B cell (primary cell): ENCODE results near the gene SAMM50.

GRCh38 chr22:43086196-43086659 lies 3.0 kb downstream of the TTLL1 start:
- PRO-cap, result no peak
- CAGE, long polyA plus RNA, result no peak

DNA sequence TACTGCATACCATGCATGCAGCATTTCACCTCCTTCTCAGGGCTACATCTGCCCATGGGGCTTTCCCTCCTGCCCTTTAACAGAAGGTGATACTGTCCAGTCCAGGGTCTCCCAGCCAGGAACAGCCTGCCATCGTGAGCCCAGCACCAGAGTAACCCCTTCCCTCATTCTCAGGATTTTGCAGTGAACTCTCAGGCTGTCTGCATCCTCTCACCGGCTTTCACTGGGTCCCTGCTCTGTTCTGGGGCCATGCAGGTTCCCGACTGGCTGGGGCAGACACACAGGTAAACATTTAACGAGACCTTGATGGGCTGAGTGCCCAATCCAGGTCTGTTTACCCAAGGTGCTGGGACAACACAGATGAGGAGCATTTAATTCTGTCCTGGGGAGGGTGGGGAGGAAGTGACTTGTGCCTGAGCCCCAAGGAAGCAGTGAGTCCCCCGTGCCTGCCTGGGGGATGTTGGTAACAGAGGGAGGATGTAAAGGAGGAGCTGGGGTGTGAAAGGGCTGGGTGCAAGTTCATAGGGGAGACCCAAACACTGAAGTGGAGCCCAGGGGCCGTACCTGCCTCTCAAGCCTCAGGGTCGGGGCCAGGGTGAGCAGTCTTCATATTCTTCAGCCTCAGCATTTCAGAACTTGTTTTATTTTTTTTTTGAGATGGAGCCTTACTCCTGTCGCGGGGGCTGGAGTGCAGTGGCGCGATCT lies 4.4 kb downstream of the BIK start:
- PRO-cap, result no peak
- CAGE, long polyA plus RNA, result no peak

GRCh38 chr22:43128143-43128597 lies 15.0 kb downstream of the MCAT start:
- PRO-cap, result no peak
- CAGE, long polyA plus RNA, result no peak

DNA sequence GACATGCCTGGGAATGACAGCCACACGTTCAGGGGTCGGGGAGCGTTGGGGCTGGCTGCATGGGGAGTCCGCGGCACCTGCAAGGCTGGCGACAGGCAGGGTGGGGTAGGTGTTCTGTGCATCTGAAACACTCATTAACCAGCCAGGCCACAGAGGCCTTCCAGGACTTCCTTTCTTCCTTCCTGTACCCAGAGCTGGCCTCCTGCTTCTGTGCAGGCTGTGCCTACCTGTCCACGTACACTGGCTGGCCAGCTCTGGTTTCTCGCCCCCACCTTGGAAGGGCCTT lies 16.0 kb downstream of the TTLL12 start:
- PRO-cap, result no peak
- CAGE, long polyA plus RNA, result no peak

- PRO-cap, result no peak
- CAGE, long polyA plus RNA, result no peak
These were observed 12.8 kb downstream of the TTLL12 start for GRCh38 chr22:43174011-43174651.

- PRO-cap, result no peak
- CAGE, long polyA plus RNA, result no peak
These were observed 27.0 kb upstream of the TTLL12 start for GRCh38 chr22:43213855-43214336.

DNA sequence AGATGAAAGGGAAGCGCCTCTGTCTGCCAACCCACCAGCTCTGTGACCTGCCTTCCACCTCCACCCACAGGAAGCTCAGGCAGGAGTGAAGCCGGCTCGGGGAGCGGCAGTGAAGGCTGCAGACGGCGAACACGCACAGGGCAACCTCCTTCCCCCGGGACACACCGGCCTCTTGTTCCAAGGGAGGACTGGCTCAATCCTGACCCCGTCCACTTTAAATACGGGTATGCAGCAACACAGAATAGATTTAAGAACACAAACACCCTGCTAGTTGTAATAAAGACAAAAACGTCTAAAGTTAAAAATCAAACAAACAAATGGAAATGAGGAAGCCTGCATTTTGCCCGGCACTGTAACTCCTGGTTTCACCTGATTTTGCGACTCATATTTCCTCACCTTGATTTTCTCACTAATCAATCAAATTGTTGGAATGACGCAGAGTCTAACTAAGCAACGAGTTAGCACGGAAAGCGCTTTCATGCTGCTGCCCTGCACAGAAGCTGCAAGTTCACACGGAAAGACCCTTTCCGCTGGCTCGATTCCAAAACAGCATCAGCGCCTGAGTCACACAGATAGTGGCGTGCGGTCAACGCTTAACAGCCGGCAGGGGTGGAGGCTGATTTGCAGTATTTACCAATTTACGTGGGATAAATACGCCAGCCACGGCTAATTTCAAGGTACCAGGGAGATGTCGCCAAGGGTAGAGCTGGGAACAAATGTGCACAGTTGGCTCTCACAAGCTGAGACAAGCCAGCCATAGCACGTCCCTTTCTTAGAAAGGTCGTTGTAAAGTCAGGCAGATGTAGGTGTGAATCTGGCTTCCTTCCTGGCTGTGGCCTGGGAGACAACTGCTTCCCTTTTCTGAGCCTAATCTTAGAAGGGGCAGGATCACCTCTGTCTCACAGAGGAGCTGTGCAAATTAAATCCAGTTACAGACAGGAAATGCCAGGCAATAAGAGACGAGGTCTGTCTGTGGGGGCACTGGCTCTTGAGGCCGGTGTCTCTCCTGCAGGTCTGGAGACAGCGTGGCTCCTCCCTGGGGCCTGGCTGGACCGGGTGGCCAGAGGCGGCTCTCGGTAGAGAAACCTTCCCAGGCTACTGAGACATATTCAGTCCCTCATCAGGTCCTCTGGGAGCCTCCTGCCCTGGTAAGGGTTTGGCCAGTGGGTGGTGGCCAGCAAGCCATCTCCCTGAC lies 76.9 kb upstream of the TTLL12 start:
- PRO-cap, result no peak
- CAGE, long polyA plus RNA, result no peak

DNA sequence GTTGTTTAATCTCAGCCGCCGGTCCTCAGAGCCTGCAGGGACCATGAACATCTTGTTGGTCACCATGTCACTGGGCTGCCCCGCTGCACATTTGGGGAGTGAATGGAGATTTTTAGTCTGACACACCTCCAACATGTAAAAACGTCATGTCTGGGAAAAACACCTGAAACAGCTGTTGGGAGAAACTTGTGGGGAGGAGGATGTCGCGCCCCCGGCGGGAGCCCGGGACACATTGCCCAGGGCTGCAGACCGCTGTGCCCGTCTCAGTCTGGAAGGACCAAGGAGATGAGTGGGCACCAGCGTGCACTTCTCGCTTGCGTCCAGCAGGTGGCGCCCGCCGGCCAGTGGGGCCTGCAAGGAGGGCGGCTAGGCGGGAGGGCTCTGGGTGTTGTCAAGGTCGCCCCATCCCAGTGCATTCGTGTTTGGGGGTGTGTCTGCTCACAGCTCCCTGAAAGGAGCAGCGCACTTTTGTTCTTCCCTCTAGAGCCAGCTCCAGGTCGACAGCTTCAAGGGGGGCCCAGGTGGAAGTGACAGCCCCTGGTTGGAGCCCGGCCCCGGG lies 23.5 kb upstream of the MPPED1 start:
- PRO-cap, result no peak
- CAGE, long polyA plus RNA, result no peak

- PRO-cap, result no peak
- CAGE, long polyA plus RNA, result no peak
These were observed 20.7 kb upstream of the MPPED1 start for GRCh38 chr22:43390908-43391775.

DNA sequence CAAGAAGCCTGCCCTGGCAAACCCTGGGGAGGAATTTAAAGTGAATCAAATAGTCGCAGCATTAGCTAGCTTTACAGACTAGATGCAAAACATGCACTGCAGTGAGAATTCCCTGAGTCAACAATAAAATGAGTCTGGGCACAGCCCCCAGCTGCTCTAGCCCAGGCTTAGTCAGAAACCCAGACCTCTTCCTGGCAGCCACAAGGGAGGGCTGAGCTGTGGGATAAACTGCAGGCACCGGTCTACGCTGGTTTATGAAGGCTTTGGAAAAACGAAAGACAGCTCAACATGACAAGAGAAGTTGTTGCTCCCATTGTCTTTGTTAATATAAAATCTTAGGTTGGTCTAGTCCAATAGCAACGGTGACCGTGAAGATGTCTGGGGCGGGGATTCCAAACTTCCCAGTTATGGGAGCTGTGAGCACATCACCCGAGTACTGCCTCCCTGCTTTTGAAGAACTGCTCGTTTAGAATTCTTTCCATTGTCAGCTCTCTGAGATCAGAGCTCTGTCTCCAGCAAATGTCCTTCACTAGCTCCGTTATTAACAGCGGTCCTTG lies 14.7 kb upstream of the EFCAB6 start:
- PRO-cap, result no peak
- CAGE, long polyA plus RNA, result no peak

- PRO-cap, result bidirectional peak, plus-strand start at chr22:43955442, minus-strand start at chr22:43955305; bidirectional peak, plus-strand start at chr22:43956136, minus-strand start at chr22:43956076
- CAGE, long polyA plus RNA, result start-site peak on the plus strand at chr22:43955441-43955520, 195 and 143 reads in 2 replicates
These were observed at the start of gene SAMM50 for GRCh38 chr22:43955212-43956410. Gene SAMM50, plus strand, starts transcription at chr22:43955442.

DNA sequence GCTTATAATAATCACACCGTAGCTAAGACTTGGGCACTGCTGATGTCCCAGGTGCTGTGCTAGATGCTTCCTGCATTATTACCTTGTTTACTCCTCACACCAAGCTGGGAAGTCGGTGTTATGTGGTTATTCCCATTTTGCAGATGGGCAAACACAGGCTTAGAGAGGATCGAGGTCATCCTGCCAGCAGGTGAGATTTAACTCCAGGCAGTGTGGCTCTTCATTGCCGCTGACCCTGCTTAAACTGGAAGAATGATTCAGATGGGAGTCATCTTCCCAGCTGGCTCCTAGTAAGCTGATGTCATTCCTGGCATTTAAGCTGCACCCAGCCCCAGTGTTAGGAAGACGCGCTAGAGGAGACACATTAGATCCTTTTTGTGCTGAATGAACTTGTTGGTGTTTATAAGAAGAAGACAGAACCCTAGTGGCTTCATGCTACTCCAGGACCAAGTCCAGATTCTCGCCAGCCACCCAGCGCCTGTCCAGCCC lies 13.4 kb downstream of the PARVB start:
- PRO-cap, result no peak
- CAGE, long polyA plus RNA, result no peak

GRCh38 chr22:44040290-44040744 lies 16.2 kb downstream of the PARVB start:
- PRO-cap, result unidirectional peak, plus-strand start at chr22:44040531
- CAGE, long polyA plus RNA, result no peak

GRCh38 chr22:44145533-44146092 lies 35.1 kb upstream of the PARVG start:
- PRO-cap, result no peak
- CAGE, long polyA plus RNA, result no peak

DNA sequence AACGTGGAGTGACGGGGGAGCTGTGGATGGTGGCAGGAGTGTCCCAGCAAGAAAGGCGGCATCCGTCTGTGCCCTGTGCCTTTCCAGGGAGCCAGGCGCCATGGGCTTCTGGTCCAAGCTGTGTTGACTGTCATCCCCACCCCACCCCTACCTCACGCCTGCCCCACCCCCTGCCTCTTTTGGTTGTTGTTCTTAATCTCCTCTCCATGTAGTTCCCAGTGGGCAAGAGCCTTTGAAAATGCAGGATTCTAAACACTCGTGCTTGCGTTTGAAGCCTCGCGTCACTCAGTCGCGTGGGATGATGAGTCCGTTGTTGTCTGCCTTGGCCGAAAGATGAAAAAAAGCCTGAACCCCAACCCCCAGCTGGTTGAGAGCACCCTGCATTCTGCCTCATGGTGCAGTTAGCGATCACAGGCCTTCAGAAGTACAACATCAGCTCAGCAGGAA lies 12.0 kb upstream of the PARVG start:
- PRO-cap, result no peak
- CAGE, long polyA plus RNA, result no peak

DNA sequence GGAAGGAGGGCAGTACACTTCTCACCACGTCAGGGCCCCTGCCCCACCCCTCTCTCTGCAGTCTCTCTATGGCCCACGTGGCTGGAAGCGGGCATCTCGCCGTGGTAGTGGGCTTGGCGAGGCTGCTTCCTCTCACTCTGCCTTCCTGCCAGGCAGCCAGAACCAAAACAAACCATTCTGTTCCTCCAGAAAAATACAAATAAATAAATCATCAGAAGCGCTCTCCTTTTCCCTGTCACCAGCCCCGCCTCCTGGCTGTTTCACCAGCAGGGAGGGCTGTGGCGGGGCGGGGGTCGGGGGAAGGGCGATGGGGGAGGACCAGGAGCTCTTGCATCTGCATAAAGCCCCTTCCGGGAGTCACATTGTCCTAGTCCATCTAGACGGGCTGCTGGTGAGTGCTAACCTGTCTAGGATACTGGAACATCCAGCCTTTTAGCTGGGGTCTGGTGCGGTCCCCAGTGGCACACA lies 20.8 kb downstream of the SHISAL1 start:
- PRO-cap, result no peak
- CAGE, long polyA plus RNA, result no peak

DNA sequence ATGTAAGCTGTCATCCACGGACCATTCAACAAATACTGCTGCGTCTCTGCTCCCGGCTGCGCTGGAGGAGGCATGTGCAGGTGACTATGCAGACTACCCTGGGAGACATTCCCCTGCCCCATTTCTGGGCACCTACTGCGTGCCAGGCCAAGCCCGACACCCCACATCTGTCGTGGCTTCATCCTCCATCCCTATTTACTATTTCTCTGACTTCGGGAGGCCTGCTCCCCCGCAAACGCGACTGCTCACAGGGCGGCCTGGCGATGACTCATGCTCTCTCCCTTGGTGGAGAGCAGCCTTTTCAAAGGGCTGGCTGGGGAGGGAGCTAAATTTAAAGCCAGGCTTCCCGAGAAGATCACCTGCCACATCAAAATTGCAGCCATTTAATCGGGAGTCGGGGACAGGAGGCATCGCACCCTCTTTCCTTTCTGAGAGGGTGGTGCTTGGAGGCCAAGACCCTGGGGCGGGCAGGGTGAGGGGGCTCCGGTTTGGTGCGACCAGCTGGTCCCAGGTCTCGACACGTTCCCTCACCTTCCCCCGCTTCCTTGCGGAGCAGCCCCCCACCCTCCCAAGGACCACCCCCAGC lies 24.9 kb upstream of the SHISAL1 start:
- PRO-cap, result no peak
- CAGE, long polyA plus RNA, result no peak

DNA sequence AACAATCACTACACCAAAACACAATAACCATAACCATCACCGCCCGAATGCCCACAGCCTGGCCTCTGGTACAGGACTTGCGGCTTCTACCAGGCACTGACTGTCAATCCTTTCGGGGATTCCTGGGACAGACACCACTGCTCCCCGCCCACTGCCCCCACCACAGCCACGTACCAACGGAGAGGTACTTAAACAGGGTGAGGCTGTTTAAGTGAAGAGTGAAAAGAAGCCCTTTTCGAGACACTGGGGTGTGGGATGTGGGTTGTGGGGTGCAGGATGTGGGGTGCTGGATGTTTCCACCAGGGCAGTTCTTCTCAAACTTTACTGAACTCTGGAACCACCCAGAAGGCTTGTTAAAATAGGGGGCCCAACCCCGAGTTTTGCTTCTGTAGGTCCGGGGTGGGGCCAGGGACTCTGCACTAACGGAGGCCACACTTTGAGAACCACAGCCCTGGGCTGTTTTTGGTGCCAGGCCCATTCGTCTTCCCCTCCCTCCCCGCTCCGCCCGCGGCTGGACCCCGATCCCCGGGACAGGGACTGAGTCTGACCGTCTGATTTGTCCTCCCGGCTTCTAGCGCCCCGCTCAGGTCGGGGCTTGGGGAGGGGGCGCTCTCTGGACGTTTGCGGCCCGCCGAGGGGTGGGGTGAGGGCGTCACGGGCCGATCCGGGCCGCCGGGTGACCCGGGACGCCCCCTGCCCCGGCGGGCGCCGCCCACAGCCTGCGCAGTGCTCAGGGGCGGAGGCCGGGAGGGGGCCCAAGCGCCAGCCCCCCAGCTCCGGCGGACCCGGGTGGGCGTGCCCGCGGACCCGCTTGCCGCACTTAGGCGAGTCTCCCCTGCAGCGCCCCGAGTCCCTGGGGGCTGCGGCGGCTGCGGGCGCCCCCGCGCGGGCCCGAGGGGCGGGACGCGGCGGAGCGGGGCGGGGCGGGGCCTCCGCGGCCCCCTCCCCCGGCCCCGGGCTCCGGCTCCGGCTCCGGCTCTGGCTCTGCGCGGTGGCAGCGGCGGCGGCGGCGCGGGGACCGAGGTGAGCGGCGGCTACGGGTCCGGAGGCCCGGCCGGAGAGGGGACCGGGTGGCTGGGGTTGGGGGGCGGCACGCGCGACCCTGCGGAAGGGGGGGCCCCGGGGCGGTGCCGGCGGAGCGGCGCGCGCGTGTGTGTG lies 33.8 kb upstream of the PRR5 start:
- PRO-cap, result bidirectional peak, plus-strand start at position 994 of the sequence, minus-strand start at position 844 of the sequence
- CAGE, long polyA plus RNA, result no peak

DNA sequence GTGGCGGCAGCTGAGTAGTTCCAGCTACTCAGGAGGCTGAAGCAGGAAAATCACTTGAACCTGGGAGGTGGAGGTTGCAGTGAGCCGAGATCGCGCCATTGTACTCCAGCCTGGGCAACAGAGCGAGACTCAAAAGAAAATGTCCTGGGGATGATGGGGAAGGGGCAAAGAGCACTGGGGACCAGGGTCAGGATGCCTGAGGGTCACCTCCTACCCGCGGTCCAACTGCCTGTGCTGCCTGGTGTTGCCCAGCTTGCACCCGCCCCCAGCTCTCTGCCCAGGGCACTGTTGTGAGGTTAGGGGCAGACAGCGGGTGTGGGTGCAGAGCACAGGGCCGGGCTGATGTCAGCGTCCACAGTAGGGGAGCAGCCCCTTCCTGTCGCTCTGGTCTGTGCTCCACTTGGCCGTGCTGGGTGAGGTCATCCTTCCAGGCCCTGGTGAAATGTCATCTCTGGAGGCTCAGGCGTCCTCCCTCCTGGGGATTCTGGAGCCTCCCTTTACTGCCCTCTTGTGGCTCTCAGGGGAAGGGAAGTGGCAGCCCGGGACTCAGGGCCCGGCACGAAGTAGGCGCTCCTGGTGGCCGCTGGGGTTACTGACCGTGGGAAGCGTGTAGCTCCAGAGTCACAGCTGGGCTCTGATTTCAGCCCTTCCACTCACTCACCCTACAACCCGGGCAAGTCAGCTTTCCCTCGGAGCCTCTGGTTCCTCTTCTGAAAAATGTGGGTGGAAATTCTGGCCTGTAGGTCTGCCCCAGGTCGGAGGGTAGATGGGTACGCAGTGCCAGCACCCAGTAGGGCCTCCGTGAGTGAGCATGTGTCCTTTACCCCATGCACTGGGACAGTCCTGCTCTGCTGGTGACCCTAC lies 17.4 kb upstream of the PRR5 start:
- PRO-cap, result no peak
- CAGE, long polyA plus RNA, result no peak

DNA sequence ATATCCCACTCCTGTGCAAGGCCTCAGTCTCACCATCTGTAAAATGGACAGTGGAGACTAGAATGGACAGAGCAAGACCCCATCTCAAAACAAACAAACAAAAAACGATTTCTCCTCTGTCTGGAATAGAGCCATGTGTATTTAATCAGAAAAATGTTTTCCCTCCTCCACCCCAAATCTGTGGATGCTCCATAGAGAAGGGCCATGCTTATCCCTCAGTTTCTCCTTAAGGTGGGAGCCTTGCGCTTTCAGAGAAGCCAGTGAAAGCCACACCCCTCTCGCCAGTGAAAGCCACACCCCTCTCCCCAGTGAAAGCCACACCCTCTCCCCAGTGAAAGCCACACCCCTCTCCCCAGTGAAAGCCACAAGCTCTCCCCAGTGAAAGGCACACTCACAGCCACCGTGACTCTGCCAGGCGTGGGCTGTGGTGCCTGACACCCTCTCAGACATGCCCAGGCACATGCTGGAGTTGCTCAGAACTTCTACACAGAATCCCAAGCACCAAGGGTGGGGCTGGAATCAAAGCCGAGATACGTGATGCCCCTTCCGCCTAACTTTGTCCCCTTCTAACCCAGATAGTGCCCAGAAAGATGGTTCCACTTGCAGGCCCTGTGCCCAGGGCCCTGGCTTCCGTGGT lies 16.6 kb upstream of the PRR5 start:
- PRO-cap, result no peak
- CAGE, long polyA plus RNA, result no peak